ENCODE measurements around a stretch of chr6.

- RRBS, 2 experiments = no CpG with 5 or more reads among the region's 19 CpGs
CAGE:
- cytosol, long polyA minus RNA = no peak
- cytosol, long polyA plus RNA = no peak
- long polyA plus RNA = no peak
- nucleus, long polyA minus RNA = no peak
- nucleus, long polyA plus RNA = no peak
These were observed 38.6 kb downstream of the KIF25 start for GRCh38 chr6:168035859-168036691.

- RRBS, 2 experiments = 41 to 48% methylated on average over 6 of the region's 38 CpGs
CAGE:
- cytosol, long polyA minus RNA = no peak
- cytosol, long polyA plus RNA = no peak
- long polyA plus RNA = no peak
- nucleus, long polyA minus RNA = no peak
- nucleus, long polyA plus RNA = no peak
These were observed 3.3 kb downstream of the FRMD1 start for GRCh38 chr6:168075662-168076167.

- RRBS, 2 experiments = no CpG with 5 or more reads among the region's 6 CpGs
CAGE:
- cytosol, long polyA minus RNA = no peak
- cytosol, long polyA plus RNA = no peak
- long polyA plus RNA = no peak
- nucleus, long polyA minus RNA = no peak
- nucleus, long polyA plus RNA = no peak
These were observed 84.4 kb upstream of the FRMD1 start for GRCh38 chr6:168163505-168163704.

- RRBS, 2 experiments = no CpG with 5 or more reads among the region's 7 CpGs
CAGE:
- cytosol, long polyA minus RNA = no peak
- cytosol, long polyA plus RNA = no peak
- long polyA plus RNA = no peak
- nucleus, long polyA minus RNA = no peak
- nucleus, long polyA plus RNA = no peak
These were observed 1.4 kb downstream of the DACT2 start for GRCh38 chr6:168318278-168318561.

- RRBS, 2 experiments = no CpG with 5 or more reads among the region's 8 CpGs
CAGE:
- cytosol, long polyA minus RNA = no peak
- cytosol, long polyA plus RNA = no peak
- long polyA plus RNA = no peak
- nucleus, long polyA minus RNA = no peak
- nucleus, long polyA plus RNA = no peak
These were observed 22.9 kb upstream of the SMOC2 start for GRCh38 chr6:168418125-168418479.

GRCh38 chr6:168598781-168599069, 157.7 kb downstream of the SMOC2 start:
- RRBS, 2 experiments = no CpG with 5 or more reads among the region's 11 CpGs
CAGE:
- cytosol, long polyA minus RNA = no peak
- cytosol, long polyA plus RNA = no peak
- long polyA plus RNA = no peak
- nucleus, long polyA minus RNA = no peak
- nucleus, long polyA plus RNA = no peak

DNA sequence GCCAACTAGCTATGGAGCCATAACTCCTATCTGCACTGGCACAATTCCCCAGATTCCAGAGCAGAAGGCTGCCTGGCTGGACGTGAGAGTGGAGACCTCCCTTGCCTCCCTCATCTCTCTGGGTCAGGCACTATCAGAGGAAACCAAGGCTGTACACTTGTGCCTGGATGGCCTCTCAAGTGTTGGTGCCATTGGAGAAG, 312.6 kb downstream of the THBS2 start:
- RRBS, 2 experiments = no CpG with 5 or more reads among the region's 1 CpG
CAGE:
- cytosol, long polyA minus RNA = no peak
- cytosol, long polyA plus RNA = no peak
- long polyA plus RNA = no peak
- nucleus, long polyA minus RNA = no peak
- nucleus, long polyA plus RNA = no peak

DNA sequence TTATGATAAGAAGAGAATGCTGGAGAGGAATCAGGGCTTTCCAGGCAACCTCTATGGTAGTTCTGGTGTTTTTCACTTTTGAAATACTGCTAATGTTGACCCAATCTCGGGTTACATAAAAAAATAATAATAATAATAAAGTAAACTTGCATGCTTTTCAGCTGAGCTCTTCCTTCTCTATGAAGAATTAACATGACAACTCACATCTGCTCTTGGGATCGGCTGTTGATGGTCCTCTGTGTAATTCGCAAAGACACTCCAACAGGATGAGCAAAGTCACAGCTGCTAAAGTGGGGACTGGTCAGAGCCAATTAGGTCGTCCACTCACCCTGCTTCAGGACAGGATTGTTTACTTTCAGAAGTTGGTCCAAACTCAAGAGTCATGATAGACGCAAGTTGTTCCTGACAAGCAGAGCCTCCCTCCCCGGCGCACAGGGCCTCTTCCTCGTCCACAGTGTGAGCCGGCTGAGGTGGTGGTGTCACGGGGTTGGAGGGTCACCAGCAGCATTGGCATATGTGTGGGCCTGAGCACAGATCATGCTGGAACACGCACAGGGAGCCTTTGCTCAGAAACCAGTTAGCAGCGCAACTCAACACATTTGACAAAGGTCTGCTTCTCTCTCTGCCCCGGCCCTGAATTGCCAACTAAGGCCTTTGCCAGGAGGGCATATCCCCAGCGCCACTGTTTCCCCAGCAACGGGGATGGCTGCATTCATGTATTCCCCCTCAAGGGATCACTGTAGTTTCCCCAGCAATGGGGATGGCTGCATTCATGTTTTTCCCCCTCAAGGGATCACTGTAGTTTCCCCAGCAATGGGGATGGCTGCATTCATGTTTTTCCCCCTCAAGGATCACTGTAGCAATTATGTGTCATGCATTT, 111.9 kb downstream of the THBS2 start:
- RRBS, 2 experiments = no CpG with 5 or more reads among the region's 15 CpGs
CAGE:
- cytosol, long polyA minus RNA = no peak
- cytosol, long polyA plus RNA = no peak
- long polyA plus RNA = no peak
- nucleus, long polyA minus RNA = no peak
- nucleus, long polyA plus RNA = no peak

GRCh38 chr6:169224944-169225725, 28.5 kb downstream of the THBS2 start:
- RRBS, 2 experiments = no CpG with 5 or more reads among the region's 28 CpGs
CAGE:
- cytosol, long polyA minus RNA = no peak
- cytosol, long polyA plus RNA = no peak
- long polyA plus RNA = no peak
- nucleus, long polyA minus RNA = no peak
- nucleus, long polyA plus RNA = no peak

- RRBS, 2 experiments = no CpG with 5 or more reads among the region's 13 CpGs
CAGE:
- cytosol, long polyA minus RNA = no peak
- cytosol, long polyA plus RNA = no peak
- long polyA plus RNA = no peak
- nucleus, long polyA minus RNA = no peak
- nucleus, long polyA plus RNA = no peak
These were observed 36.4 kb upstream of the THBS2 start for GRCh38 chr6:169289864-169290558.

DNA sequence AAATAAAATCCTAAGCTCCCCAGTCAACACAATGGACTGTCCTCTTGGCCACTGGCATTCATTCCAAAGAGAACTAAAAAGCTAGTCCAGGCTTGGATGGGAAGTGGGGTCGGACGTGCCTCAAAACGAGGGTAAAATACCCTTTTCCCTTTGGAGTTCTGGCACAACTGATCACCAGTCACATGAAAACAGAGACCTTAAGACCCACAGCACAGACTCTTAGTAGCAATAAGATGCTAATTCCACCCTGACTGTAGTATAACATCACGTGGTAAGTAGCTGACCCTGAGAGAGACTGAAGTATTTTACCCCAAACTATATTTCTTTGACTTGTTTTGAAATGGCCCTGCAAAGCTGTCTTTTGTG, 66.5 kb upstream of the THBS2 start:
- RRBS, 2 experiments = no CpG with 5 or more reads among the region's 4 CpGs
CAGE:
- cytosol, long polyA minus RNA = no peak
- cytosol, long polyA plus RNA = no peak
- long polyA plus RNA = no peak
- nucleus, long polyA minus RNA = no peak
- nucleus, long polyA plus RNA = no peak

GRCh38 chr6:169704183-169705193, 2.6 kb downstream of the C6orf120 start:
- RRBS, 2 experiments = no CpG with 5 or more reads among the region's 6 CpGs
CAGE:
- cytosol, long polyA minus RNA = start-site peak on the plus strand at chr6:169704232-169704245, 19 reads
- cytosol, long polyA plus RNA = no peak
- long polyA plus RNA = no peak
- nucleus, long polyA minus RNA = no peak
- nucleus, long polyA plus RNA = no peak

DNA sequence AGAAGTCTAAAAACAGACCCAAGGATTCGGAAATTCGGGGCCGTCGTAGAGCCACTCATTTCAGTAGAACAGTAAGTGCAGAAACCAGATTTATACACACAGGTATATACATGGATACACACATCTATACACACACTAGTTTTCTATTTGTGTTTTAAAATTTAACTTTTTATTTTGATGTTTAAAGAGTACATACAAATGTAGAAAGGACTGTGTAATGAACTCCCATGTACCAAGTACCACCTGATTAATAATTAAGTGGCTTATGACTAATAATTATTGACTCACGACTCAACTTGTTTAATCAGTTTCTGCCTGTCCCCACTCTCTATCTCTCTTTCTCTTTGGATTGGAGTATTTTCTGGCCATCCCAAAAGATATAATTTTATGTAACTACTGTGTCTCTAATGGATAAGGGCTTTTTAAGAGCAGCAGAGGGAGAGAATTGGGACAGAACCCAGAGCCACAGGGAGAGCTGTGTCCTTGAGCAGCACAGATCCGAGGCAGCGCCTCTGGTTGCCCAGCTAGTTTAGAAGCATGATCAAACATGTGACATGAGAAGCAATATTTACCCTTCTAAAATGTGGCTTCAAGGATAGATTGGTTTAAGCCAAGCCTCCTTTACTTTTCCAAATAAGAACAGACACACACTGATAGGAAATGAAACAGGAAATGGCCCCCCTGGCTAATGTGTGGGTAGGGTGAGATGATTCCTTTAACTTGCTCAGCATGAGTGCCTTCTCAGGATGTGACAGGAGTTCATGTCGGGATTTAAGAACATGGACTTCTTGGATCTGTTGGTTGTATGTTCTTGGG, 80.9 kb downstream of the ERMARD start:
- RRBS, 2 experiments = no CpG with 5 or more reads among the region's 8 CpGs
CAGE:
- cytosol, long polyA minus RNA = no peak
- cytosol, long polyA plus RNA = no peak
- long polyA plus RNA = no peak
- nucleus, long polyA minus RNA = no peak
- nucleus, long polyA plus RNA = no peak

- RRBS, 2 experiments = 0 to 50% methylated on average over 1 to 2 of the region's 26 CpGs
CAGE:
- cytosol, long polyA minus RNA = no peak
- cytosol, long polyA plus RNA = no peak
- long polyA plus RNA = no peak
- nucleus, long polyA minus RNA = no peak
- nucleus, long polyA plus RNA = no peak
These were observed 100.6 kb downstream of the ERMARD start for GRCh38 chr6:169851622-169852811.

DNA sequence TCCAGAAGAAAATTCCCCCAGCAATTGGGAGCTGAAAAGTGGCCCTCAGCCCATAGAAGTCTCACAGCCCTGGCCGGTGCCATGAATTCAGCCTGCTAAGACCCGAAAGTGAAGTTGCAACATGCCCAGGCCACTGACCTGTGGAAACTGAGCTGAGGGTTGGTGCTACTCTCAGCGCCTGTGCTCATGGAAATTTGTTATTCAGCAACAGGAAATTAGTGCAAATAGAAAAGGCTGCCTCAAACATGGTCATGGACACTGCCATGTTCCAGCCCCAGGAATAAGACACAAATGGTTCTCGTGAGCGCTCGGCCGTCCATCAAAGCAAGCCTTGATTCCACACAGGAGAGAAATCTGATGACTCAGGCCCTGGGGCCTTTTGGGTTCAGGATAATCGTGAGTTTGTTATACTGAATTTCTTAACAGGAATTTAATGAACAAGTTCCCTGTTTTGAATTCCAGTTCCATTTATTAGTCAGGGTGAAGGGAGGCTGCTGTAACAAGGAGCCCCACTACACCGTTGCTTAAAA, 152.7 kb downstream of the ERMARD start:
- RRBS, 2 experiments = no CpG with 5 or more reads among the region's 9 CpGs
CAGE:
- cytosol, long polyA minus RNA = no peak
- cytosol, long polyA plus RNA = no peak
- long polyA plus RNA = no peak
- nucleus, long polyA minus RNA = no peak
- nucleus, long polyA plus RNA = no peak

DNA sequence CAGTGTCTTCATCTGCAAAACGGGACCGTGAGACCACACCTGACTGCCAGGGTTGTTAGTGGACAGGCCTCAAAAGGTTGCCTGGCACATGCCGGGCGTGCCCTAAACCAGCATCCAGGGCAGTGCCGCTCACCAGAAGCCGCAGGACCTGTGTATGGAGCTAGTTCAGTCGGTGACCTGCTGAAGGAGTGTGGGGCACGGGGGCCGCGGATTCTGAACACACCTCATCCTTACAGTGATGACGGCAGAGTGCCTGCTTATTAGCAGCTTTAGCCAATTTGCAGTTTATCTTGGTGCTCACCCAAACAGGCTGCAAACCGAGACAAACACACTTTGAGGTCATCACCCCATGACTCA, 153.6 kb downstream of the ERMARD start:
- RRBS, 2 experiments = no CpG with 5 or more reads among the region's 12 CpGs
CAGE:
- cytosol, long polyA minus RNA = no peak
- cytosol, long polyA plus RNA = no peak
- long polyA plus RNA = no peak
- nucleus, long polyA minus RNA = no peak
- nucleus, long polyA plus RNA = no peak

DNA sequence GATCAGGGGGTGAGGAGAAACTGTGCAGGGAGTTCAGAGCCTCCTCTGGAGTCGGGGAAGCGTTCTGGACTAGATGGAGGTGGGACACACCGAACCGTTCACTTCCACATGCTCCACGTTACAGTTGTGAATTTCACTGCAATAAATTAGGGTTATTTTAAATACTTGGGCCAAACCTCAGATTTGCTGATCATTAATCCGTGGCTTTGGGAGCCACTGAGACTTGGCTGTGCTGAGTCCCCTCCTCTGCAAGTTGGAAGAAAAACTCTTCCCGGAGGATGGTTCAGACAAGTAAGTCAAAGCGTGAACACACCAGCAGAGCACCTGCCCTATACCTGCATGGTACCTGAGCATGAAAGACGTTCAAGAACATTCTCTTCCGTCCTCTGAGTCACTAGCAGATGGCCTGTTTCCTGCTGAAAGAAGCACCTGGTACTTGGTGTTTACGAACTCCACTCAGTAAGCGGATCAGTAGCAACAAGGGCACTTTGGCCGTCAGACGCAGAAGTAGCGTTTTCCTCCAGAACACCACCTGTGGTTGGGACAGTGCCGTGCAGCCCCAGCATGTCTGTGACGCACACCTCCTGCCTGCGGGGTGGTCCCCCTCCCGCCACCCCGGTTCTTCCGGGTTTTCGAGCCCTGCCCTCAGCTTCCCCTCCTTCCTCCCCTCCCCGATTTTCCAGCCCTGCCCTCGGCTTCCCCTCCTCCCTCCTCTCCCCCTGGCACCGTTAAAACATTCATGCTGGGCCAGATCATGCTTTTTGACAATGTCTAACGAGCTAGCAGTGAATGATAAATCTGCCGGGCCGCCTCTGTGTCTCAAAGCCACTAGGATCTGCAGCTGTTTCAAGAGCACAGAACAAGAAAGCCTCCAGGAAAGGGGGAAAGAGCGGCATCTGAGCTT, 207.6 kb downstream of the ERMARD start:
- RRBS, 2 experiments = no CpG with 5 or more reads among the region's 29 CpGs
CAGE:
- cytosol, long polyA minus RNA = no peak
- cytosol, long polyA plus RNA = no peak
- long polyA plus RNA = no peak
- nucleus, long polyA minus RNA = no peak
- nucleus, long polyA plus RNA = no peak

DNA sequence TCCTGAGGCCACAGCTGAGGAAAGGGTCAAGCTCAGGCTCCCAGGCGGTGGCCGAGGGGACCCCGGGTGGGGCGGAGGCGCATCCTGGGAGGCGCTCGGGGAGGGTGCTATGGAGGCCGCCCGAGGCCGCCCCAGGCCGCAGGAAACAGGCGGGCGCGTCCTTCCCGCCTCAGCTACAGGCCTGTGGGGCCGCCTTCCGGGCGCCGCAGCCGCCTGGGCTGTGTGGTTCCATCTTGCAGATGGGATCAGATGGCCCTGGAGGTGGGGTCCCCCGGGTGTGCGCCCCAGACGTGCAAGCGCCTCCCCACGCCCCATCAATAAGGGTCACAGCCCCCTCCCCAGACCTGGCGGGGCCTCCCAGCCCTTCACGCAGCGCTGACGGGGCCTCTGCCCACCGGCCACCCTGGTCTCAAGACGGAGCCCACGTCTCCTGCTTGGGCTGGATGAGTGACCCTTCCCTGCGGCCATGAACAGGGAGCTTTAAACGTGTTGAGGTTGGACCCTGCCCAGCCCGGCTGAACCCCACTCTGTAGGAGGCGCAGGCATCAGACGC, 267.2 kb downstream of the DLL1 start:
- RRBS, 2 experiments = 76 to 77% methylated on average over 5 of the region's 37 CpGs
CAGE:
- cytosol, long polyA minus RNA = no peak
- cytosol, long polyA plus RNA = no peak
- long polyA plus RNA = no peak
- nucleus, long polyA minus RNA = no peak
- nucleus, long polyA plus RNA = no peak

DNA sequence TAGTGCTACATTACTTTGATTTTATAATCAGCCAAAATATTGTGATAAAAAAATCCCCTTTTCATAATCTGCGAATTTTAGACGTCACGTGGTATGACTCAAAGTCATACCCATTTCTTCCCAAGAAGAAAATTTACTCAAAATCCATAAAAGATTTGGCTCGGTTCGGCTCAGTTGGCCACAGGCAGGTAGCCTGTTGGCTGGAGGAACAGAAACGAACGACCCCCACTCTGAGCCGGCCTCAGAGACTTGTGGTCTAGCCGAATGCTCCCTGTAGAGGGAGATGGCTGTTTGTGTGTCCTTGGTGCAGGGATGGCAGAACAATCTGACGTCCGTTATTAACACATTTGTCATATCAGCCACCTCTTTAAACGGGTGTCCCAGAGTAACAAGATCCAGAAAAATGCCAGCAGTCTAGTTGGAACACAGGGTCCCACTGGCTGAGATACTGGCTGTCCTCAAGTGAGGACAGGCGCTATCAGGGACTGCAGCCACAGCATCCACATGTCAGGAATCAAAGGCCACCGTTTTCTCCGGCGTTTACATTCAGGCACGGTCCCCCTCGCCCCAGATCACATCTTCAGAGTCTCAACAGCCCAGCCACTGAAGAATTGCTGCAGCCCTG, 247.5 kb downstream of the DLL1 start:
- RRBS, 2 experiments = no CpG with 5 or more reads among the region's 18 CpGs
CAGE:
- cytosol, long polyA minus RNA = no peak
- cytosol, long polyA plus RNA = no peak
- long polyA plus RNA = no peak
- nucleus, long polyA minus RNA = no peak
- nucleus, long polyA plus RNA = no peak

GRCh38 chr6:170085769-170086218, 205.1 kb downstream of the DLL1 start:
- RRBS, 2 experiments = no CpG with 5 or more reads among the region's 14 CpGs
CAGE:
- cytosol, long polyA minus RNA = no peak
- cytosol, long polyA plus RNA = no peak
- long polyA plus RNA = no peak
- nucleus, long polyA minus RNA = no peak
- nucleus, long polyA plus RNA = no peak